Pericardium fibroblast (primary cell): ENCODE measurements around a stretch of chr22.

- RAMPAGE, long total RNA = no peak
These were observed 39.6 kb upstream of the ACR start for GRCh38 chr22:50698303-50698981.

DNA sequence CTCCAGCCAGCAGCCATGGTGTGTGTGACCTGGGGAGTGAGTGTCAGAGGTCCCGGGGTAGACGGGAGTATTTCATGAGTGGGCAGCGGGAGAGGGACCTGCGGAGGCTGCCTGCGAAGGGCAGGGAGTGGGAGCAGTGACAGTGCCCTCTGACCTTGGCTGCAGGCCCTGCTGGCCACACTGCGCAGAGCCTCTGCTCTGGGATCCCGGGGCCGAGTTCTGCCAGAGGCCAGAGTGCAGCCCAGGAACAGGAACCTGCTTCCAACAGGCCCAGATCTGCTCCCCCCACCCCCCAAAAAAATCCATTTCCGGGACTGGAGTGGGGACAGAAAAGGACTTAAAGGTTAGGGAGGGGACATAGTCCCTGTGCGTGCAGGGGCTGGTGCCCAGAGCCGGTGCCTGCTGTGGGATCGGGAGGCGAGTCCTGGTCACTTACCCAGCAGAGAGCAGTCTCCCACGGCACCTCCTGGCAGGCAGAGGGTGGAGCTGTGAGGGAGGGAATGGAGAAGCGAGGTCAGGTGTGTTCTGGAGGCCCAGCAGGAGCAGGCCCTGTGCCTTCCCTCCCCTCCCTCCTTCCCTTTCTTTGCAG lies 37.1 kb upstream of the ACR start:
- RAMPAGE, long total RNA = no peak